Measurements from ENCODE around the gene VIT.

DNA sequence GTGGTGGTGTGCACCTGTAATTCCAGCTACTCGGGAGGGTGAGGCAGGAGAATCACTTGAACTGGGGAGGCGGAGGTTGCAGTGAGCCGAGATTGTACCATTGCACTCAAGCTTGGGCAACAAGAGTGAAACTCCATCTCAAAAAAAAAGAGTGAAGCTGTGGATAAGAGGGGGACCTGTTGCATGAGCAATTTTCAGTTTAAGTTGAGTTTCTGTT is 40.4 kb downstream of the BIRC6 start:
- RRBS, result no CpG with 5 or more reads among the region's 3 CpGs

GRCh38 chr2:32931955-32932254 is 14.8 kb upstream of the LTBP1 start:
- RRBS, result no CpG with 5 or more reads among the region's 5 CpGs

DNA sequence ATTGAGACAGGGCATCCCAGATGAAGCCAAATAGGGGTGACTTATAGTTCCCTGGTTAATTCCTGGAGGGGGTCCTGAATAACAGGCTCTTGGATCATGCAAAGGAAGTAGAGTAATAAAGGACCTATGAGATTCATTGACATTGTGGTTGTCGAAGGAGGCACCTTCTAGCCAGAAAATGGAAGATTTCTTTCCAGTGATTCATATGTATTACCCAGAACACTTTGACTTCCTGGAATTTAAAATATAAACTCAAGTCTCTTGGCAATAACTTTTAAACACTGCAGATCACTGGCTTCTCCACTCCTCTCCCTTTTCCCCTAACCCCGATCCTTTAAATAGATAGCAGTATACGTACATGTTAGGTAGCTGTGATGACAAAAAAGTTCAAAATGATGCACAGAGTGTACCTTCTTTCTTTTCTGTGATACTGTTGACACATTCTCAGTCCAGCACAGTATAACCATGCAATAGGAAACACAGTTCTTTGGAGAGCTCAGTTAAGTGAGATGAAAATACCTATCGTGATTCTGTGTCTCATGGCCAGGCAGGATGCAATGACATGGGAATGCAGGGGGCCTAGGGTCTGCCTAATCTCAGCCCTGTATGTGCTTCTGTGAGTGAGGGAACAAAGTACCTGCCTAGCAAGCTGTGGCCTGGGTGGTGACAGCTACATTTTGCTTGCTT is 211.9 kb downstream of the LTBP1 start:
- RRBS, result no CpG with 5 or more reads among the region's 4 CpGs

- RRBS, result no CpG with 5 or more reads among the region's 1 CpG
Observed at GRCh38 chr2:33242750-33243399, 233.6 kb upstream of the RASGRP3 start.

DNA sequence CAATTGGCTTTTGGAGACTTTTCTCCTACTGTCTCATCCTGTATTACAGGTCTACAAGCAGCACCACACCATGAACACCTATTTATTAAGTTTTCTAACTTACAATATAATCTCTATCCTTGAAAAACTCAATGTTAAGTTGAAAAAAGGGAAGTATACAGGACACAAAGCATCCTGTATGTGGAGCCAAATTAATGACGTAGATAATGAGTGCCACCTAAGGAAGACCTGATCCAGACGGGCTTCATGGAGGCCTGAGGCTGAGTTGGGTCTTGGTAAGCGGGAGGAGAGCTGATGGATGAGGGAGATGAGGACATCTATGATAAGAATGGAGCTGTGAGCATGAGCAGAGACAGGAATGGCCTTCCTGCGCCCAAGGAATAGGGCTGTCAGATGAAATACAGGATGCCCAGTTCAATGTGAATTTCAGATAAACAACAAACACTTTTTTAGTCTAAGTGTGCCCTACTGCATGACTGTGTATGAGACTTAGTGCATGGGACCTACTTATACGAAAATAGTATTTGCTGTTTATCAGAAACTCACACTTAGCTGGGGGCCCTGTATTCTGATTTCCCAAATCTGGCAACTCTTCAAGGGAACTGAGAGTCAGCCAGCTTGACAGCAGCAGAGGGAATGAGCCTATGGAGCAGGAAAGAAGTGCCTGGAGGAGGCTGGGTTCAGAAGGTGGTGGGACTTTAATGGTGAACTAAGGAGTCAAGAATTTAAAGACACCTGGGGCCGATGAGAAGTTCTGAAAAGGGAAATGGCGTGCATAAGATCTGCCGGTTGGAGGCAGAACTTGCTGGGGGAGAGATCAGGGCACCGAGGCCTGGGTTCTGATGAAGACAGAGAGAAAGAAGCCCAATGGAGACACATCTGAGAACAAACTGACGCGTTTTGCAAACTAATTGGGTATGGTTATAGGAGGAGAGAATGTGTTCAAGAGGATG is 37.1 kb upstream of the RASGRP3 start:
- RRBS, result no CpG with 5 or more reads among the region's 11 CpGs

DNA sequence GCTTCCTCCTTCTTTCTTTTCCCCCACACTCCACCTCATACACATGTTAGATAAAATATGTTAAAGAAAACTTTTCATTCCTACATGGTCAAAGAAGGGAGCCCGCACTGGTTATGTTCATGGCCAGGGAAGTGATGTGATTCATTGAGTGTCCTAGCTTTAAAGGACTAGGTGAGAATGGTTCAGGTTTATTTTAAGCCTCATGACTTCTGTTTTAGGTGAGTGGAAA is 56.5 kb downstream of the RASGRP3 start:
- RRBS, result no CpG with 5 or more reads among the region's 1 CpG

DNA sequence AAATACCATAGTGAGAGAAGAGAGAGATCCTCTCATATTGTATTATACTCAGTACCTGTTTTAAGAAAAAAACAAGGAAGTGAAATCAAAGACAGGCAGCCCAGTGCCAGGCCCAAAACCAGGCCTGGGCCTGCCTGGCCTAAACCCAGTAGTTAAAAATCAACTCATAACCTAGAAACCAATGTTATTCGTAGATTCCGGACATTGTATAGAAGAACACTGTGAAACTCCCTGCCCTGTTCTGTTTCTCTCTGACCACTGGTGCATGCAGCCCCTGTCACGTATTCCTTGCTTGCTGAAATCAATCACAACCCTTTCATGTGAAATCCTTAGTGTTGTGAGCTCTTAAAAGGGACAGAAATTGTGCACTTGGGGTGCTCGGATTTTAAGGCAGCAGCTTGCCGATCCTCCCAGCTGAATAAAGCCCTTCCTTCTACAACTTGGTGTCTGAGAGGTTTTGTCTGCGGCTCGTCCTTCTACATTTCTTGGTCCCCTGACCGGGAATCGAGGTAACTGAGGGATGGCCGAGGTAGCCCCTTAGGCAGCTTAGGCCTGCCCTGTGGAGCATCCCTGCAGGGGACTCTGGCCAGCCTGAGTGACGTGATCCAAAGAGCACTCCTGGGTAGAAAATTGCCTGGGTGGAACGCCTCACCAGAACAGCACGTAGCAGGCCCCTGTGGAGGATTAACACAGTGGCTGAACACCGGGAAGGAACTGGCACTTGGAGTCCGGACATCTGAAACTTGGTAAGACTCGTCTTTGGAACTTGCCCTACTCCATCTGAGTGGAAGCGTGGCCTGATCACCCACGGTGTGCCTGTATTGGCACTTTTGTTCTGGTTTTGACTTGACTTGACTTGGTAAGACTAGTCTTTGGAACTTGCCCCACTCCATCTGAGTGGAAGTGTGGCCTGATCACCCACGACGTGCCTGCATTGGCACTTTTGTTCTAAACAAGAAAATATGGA is 1078.4 kb upstream of the FAM98A start:
- RRBS, result no CpG with 5 or more reads among the region's 20 CpGs

GRCh38 chr2:36400140-36400733 is 44.7 kb downstream of the CRIM1 start:
- RRBS, result no CpG with 5 or more reads among the region's 1 CpG

- RRBS, result no CpG with 5 or more reads among the region's 7 CpGs
Observed at GRCh38 chr2:36404248-36405005, 48.8 kb downstream of the CRIM1 start.

DNA sequence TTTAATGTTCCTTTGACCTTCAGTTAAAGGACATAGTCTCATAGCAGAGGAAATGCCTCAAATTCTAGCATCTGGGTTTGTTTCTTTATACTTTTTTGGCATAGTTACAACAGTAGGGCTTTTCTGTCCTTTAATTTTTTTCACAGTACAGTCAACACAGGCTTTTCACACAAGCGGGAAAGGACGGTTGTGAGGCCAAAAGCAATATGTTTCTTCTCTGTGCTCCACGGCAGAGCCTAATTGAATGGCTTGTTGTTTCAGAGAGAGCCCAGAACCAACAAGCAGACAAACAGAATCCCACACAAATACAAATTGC is 57.7 kb downstream of the CRIM1 start:
- RRBS, result no CpG with 5 or more reads among the region's 3 CpGs

GRCh38 chr2:36429098-36429694 is 73.6 kb downstream of the CRIM1 start:
- RRBS, result no CpG with 5 or more reads among the region's 5 CpGs

DNA sequence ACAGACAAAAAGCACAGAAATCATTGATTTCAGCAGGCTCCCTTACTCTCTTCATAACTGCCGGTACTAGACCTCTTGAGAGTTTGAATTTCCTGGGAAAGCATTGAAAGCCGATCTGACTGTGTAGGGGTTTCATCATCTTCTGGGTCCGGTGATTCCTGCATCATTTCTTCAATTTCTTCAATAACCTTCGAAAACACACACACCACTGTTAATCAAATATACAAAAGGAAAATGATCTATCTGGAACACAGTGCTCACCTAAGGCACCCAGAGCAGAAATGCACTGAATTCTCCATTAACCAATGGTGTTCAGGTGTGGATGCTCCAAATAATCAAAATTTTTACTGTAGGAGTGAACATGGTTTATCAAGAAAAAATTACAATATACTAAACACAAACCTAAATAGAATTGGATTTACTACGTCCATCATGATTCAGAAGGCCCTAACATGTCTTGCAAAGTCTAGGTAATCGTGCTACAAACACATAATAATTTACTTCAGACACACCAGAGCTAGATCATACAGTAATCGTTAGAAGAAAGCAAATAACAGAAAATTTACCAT is 16.6 kb downstream of the FEZ2 start:
- RRBS, result 95% methylated on average over 2 of the region's 7 CpGs

GRCh38 chr2:36696634-36696902 is at the start of gene VIT:
Gene VIT, plus strand, starts transcription at chr2:36696707.
- RRBS, result no CpG with 5 or more reads among the region's 2 CpGs

DNA sequence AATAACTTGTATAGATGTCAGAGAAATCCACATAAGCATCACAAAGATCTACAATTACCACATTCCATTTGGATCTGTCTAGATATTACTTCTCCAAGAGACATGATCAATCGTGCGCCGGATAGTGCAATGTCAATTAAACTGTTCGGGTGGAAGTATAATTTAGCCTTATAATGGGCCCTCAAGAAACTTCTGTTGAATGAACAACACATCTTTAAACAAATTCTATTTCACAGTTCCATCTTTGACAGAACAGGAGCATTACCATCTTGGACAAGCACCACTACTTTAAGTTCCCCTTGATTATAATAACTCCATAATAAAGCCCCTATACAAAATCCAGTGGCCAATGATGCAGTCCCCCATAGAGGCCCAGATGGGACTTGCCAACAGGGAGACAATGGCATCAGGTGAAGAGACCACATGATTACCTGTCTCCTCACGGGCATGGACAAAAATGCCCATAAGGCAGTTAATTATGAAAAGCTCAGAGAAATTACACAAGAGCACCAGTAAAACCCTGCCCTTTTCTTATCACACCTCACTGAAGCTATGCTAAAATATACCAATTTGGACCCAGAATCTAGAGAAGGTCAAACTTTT is 28.3 kb downstream of the EIF2AK2 start:
- RRBS, result no CpG with 5 or more reads among the region's 5 CpGs

DNA sequence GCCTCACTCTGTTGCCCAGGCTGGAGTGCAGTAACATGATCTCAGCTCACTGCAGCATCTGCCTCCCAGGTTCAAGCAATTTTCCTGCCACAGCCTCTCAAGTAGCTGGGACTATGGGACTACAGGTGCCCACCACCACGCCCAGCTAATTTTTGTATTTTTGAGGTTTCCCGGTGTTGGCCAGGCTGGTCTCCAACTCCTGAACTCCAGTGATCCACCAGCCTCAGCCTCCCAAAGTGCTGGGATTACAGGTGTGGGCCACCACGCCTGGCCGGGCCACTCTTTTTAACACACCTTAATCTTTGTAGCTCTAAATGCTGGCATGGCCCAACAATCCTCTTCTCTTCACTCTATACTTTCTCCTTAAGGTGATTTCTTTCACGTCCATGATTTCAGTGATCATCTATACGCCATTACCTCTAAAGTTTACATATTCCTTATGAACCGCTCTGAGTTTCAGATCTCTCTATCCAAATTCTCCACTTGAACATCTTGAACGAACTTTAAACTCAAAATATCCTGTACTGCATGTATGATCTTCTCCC is 4.4 kb downstream of the EIF2AK2 start:
- RRBS, result 100% methylated on average over 1 of the region's 8 CpGs

DNA sequence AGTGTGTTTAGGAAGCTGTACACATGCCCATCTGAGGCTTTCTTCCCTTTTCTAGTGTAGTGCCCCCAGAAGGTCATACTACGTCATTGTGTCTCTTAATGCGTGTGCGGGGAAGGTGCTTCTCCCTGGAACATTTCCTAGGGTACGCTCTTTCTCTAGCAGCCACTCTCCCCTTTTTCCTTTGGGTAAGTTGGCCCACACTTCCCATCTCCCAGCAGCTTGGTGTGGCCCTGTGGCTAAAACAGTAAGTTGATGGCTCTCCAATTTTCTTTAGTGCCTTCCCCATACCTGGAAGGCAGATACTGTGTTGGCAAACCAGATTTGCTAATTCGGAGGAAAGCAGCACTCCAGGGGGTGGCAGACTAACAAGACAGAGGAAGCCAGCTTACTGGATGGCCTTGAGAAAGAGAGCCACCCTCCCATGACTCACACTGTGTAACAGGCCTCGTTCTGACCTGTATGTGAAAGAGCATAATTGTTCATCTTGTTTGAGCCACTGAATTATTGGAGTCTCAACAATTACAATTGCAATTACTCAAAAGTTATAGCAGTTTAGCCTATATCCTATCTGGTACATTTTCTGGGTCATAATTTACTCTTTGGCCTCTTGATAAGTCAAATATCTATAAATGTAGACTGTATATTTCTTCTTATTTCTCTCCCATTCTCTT is 1.3 kb upstream of the SULT6B1 start:
- RRBS, result no CpG with 5 or more reads among the region's 6 CpGs

GRCh38 chr2:37226886-37227200 is 4.6 kb downstream of the CEBPZ start:
- RRBS, result no CpG with 5 or more reads among the region's 4 CpGs

DNA sequence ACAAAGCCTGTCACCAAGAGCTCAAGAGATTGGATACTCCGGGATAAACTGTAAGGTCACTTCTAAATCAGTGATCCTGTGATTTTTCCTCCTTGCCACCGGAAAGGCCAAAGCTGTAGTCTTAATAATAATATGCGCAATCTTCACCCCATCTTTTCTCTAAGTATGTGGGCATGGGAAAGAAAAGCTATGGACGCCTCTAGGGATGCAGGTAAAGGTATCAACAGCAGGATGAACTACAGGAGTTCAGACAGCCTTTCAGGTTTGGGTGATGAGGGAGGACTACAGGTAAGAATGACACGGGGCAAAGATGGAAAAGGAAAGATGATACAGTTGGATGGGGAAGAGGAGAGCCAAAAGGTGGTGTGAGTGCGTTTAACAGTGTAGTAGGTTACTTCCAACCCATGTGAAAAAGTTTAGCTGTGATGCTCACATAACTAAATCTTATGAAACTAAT is 33.4 kb downstream of the NDUFAF7 start:
- RRBS, result 100% methylated on average over 1 of the region's 6 CpGs

DNA sequence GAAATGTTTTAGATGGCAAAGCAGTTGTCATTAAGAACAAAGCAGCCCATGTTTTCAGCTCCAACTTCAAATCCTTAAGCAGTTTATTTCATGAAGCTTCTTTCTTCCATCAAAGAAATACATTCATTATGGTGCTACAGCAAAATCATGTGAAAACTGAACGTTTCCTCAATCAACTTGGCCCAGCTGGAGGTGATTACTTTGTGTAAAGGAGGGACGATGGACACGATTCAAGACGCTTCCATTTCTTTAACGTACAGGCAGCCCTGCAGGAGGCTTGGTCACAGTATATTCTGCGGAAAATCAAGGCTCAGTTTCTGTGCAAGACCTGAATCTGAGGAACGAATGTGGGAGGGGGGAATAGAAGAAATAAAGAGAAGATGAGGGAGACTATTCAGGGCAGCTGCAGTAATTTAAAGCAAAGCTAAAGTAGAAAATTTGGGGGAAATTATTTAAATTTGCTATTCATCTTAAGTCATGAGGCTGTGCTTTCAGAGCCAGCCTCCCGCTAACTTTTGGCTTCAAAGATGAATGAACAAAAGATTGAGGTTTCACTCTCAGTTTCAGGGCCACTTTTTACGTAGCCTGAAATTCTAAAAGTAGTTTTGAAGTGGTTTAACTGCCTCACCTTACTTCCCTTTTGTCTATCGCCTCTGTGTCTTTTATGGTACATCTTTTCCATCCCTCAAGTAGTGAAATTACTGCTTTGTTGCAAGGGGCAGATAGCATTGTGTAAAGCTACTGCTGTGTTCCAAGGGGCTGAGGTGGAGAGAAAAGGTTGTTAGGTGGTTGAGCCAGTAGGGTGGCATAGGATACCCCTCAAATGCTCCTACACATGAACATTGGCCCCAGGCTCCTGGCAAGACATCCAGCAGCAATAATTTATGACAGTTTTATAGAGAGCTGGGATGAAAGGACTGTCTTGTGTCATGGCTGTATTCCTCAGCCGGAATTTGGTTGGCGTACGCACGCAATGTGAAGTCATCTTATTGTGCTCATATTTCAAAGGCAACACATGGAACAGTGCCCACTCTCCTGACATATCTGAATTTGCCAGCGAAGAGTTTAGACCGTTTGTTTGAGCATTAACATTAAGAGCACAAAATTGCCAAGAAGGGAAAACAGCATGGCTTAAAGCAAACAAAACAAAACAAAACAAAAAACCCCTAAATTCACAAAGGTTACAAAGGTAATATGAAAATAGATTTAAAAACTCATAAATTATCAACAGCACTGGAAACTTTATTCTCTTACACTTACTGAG is 32.0 kb downstream of the QPCT start:
- RRBS, result no CpG with 5 or more reads among the region's 16 CpGs

- RRBS, result no CpG with 5 or more reads among the region's 4 CpGs
Observed at GRCh38 chr2:37390267-37391020, 46.0 kb downstream of the QPCT start.